Measurements from ENCODE around the genes TAGLN, FXYD6 and TMPRSS13.

- PRO-cap = no peak
- RAMPAGE, long total RNA = no peak
- RRBS = 95% methylated on average over 5 of the region's 31 CpGs
Measured at GRCh38 chr11:117181134-117182096, 2.9 kb downstream of the SIDT2 start.

DNA sequence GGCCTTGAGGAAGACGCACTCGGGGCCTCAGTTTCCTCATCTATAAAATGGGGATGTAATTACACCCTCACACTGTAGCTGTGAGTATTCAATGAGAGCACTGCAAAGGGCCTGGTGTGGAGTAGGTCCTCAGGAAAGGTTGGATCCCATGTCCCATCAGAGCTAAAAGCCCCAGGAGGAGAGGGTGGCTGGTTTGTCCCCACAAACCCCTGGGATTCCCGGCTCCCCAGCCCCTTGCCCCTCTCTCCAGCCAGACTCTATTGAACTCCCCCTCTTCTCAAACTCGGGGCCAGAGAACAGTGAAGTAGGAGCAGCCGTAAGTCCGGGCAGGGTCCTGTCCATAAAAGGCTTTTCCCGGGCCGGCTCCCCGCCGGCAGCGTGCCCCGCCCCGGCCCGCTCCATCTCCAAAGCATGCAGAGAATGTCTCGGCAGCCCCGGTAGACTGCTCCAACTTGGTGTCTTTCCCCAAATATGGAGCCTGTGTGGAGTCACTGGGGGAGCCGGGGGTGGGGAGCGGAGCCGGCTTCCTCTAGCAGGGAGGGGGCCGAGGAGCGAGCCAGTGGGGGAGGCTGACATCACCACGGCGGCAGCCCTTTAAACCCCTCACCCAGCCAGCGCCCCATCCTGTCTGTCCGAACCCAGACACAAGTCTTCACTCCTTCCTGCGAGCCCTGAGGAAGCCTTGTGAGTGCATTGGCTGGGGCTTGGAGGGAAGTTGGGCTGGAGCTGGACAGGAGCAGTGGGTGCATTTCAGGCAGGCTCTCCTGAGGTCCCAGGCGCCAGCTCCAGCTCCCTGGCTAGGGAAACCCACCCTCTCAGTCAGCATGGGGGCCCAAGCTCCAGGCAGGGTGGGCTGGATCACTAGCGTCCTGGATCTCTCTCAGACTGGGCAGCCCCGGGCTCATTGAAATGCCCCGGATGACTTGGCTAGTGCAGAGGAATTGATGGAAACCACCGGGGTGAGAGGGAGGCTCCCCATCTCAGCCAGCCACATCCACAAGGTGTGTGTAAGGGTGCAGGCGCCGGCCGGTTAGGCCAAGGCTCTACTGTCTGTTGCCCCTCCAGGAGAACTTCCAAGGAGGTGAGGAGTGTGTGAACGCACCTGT, at the start of gene TAGLN:
TAGLN (plus strand) TSS at position 622 of the 1,106 bp plus-strand sequence.
- PRO-cap = no peak
- RAMPAGE, long total RNA = no peak
- RRBS = 27% methylated on average over 9 of the region's 35 CpGs

- PRO-cap = bidirectional peak, plus-strand start at chr11:117200154, minus-strand start at chr11:117200014
- RAMPAGE, long total RNA = no peak
- RRBS = no CpG with 5 or more reads among the region's 9 CpGs
Measured at GRCh38 chr11:117199855-117200332, 724 bp downstream of the TAGLN start.

- PRO-cap = no peak
- RAMPAGE, long total RNA = no peak
- RRBS = no CpG with 5 or more reads among the region's 5 CpGs
Measured at GRCh38 chr11:117200333-117200637, 1.1 kb downstream of the TAGLN start.

- PRO-cap = no peak
- RAMPAGE, long total RNA = no peak
- RRBS = no CpG with 5 or more reads among the region's 3 CpGs
Measured at GRCh38 chr11:117204884-117205162, 5.7 kb downstream of the TAGLN start.

DNA sequence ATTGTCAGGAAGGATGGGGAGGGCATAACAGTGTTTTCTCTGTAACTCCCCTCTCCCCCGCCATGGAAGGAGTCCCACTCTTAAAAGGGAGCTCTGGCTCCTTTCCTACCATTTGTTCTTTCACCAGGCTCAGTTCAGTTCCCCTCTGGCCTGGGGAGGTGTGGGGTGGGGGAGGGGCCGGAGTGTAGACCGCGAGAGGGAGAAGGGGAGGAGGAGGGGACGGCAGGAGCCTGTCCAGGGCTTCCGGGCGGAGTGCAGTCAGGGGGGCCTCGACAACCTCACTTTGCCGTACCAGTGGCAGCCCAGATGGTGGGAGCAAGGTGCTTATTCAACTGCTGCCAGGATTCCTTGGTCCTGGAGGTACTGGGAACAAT, 1.3 kb downstream of the BACE1 start:
- PRO-cap = no peak
- RAMPAGE, long total RNA = no peak
- RRBS = no CpG with 5 or more reads among the region's 9 CpGs

GRCh38 chr11:117691503-117691922, 105.5 kb downstream of the DSCAML1 start:
- PRO-cap = no peak
- RAMPAGE, long total RNA = no peak
- RRBS = no CpG with 5 or more reads among the region's 10 CpGs

DNA sequence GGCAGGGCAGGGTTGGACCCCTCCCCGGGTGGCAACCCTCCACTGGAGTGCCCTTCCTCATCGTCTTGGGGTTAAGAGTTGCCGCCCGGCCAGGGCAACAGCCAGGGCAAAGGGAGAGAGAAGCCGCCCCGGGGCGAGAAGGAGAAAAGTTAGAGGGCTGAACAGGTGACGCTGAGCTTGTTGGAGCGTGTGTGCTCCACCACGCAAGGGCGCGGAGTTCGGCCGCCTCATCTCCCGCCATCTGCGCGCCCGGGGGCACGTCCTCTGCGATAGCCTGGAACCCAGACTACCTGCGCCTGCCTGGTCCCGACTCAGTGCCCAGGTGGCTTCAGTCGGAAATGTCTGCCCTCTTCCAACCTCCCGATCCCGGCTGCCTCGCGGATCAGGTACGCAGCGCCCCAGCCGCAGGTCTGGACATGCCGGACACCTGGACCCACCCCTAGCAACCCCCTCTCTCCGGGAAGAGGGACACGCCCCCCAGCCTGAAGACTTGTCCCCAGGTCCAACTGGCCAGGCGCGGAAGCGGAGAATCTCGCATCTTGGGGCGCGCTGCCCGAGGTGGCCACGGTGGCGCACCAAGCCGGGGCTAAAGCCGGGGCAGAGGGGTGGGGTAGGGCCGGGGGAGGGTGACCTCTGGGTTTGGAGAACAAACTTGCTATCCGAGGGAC, 1.1 kb downstream of the DSCAML1 start:
- PRO-cap = no peak
- RAMPAGE, long total RNA = no peak
- RRBS = 5% methylated on average over 26 of the region's 46 CpGs

GRCh38 chr11:117876292-117877099, at the start of gene FXYD6:
Gene FXYD6 (minus strand): TSS chr11:117876658.
- PRO-cap = no peak
- RAMPAGE, long total RNA = no peak
- RRBS = 1% methylated on average over 15 of the region's 63 CpGs

DNA sequence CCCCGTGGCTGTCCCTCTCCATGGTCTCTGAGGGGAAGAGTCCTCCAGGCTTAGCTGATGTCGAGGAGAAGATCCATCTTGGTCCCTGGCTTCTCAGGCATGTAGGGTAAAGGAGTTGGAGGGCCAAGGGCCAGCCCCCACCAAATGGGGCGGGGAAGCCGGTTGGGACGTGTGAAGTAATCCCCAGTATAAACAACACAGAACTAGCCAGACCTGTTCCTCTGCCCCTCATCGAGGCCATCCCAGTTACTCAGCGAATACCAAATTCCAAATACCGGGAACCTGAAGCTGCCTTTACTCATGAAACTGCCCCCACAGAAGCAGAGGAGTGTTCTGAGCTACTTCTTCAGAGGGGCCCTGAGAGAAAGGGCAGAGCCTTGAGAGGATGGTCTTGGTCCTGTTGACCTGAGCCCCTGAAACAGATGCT, at the start of gene TMPRSS13:
TMPRSS13 (minus strand) TSS at position 117 of the 427 bp plus-strand sequence.
- PRO-cap = no peak
- RAMPAGE, long total RNA = no peak
- RRBS = 56% methylated on average over 4 of the region's 8 CpGs

- PRO-cap = no peak
- RAMPAGE, long total RNA = no peak
- RRBS = no CpG with 5 or more reads among the region's 5 CpGs
Measured at GRCh38 chr11:117950207-117950766, 21.1 kb upstream of the TMPRSS13 start.

DNA sequence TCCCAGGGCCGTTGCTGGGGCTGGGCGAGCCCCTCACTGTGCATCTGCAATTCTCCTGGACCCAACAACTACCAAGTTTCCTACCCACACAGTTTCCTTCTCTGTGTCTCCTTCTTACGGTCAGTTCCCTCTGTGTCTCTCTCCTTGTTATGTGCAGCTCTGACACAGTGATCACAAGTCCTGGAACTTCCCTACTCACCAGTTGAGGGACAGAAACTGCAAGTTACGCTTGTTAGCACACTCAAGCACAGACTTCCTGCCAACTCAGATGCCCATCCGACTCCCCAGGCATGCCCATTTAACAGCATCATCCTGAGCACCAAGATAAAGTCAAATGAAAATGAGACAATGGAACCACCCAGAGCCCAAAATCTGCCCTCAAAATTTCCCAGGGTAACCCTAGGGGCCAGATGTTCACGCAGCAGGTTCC, 6.4 kb upstream of the IL10RA start:
- PRO-cap = no peak
- RAMPAGE, long total RNA = no peak
- RRBS = no CpG with 5 or more reads among the region's 6 CpGs

- PRO-cap = no peak
- RAMPAGE, long total RNA = no peak
- RRBS = no CpG with 5 or more reads among the region's 1 CpG
Measured at GRCh38 chr11:118003060-118003460, 16.9 kb downstream of the IL10RA start.

- PRO-cap = no peak
- RAMPAGE, long total RNA = no peak
- RRBS = no CpG with 5 or more reads among the region's 3 CpGs
Measured at GRCh38 chr11:118046625-118046991, 30.3 kb upstream of the TMPRSS4 start.

DNA sequence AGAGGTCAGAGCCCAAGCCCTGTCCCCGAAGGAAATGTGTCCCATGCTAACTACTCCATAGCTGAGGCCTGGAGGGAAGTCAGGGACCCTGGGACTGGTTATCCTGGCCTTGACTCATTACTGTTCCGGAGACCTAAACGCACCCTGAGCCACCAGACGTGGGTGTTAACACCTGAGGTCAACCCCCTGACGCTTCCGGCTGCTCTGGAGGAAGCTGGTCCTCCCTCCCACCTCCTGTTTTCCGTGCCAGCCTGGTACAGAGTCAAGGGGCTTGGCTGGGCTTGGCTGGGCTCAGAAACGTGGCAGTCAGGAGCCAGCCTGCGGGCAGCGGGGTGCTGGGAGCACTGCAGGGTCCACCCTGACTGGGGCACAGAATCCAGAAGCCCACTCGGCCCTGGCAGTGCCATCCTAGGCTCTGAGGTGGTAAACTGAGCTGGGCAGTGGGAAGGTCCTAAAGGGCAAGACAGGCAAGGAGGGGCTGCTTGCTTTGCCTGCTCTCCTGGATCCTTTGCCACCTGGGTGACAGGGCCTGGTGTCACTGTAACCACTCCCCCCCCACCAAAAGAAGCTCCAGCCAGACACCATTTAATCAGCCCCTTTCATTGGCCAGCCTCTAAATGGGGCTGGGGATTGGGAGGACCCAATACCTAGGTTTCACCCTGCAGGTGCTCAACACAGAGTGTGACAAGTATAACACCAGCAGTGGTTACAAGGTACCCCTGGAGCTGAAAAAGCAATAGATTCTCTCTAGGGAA, 2.8 kb downstream of the TMPRSS4 start:
- PRO-cap = no peak
- RAMPAGE, long total RNA = no peak
- RRBS = 41% methylated on average over 5 of the region's 11 CpGs

DNA sequence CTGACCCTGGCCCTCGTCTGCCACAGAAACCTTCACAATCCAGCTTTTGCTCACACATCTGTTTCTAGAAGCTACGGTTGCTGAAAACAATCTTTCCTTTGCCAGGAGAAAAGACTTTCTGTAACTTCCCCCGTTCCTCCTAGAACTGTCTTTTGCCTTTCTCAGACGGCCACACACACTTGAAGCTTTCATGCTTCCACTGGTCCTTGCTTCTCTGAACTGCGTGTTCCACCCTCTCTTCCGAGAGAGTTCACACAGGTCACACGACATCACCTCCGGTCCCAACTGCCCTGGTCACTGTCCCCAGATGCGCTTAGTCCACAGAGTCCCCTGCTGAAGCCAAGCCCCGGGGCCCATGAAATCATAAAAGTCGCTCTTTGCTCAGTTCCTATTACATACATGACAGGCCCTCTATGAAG, 3.6 kb downstream of the SMIM35 start:
- PRO-cap = no peak
- RAMPAGE, long total RNA = no peak
- RRBS = 71% methylated on average over 3 of the region's 11 CpGs

DNA sequence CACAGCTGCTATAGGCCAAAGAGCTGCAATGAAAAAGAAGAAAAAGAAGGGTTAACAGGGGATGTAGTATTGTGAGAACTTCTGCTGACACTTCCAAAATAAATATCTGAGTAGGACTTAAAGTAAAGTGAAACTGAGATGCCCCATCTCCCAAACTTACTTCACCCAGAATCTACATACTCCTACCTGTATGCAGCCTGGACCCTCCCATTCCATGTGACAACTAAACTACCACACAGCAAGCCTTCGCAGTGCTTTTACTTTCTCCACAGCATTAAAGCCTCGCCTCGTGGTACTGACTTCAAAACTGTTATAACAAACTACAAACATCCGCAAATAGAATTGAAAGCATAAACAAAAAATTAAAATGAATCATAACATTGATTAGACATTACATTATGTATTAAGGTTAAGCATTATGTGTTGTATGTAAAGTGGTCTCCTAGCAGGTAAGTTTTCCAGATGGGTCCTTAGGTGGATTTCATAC, 979 bp downstream of the MPZL2 start:
- PRO-cap = no peak
- RAMPAGE, long total RNA = no peak
- RRBS = no CpG with 5 or more reads among the region's 4 CpGs

- PRO-cap = no peak
- RAMPAGE, long total RNA = no peak
- RRBS = no CpG with 5 or more reads among the region's 2 CpGs
Measured at GRCh38 chr11:118263562-118263968, 532 bp downstream of the MPZL2 start.

GRCh38 chr11:118265851-118266320, 1.8 kb upstream of the MPZL2 start:
- PRO-cap = no peak
- RAMPAGE, long total RNA = no peak
- RRBS = no CpG with 5 or more reads among the region's 1 CpG

- PRO-cap = no peak
- RAMPAGE, long total RNA = no peak
- RRBS = no CpG with 5 or more reads among the region's 6 CpGs
Measured at GRCh38 chr11:118366309-118366893, 7.0 kb downstream of the UBE4A start.